ENCODE measurements around a stretch of chr22.

GRCh38 chr22:48098673-48099428 lies 390.5 kb upstream of the TAFA5 start:
- RRBS, result 20% methylated on average over 1 of the region's 16 CpGs

GRCh38 chr22:48277054-48277519 lies 212.3 kb upstream of the TAFA5 start:
- RRBS, result no CpG with 5 or more reads among the region's 12 CpGs

DNA sequence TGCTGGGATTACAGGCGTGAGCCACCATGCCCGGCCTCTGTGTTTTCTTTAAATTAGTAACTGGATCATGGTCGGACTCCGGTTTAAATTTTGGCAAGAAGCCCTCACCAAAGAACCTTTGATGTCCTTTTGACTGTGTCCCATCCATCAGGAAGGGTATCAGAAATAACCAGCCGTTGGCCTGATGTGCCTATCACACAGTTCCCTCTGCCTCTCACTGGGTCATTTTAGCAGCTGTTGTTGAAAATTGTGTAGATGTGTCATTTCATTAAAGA lies 89.1 kb upstream of the TAFA5 start:
- RRBS, result no CpG with 5 or more reads among the region's 5 CpGs

- RRBS, result no CpG with 5 or more reads among the region's 15 CpGs
Measured at GRCh38 chr22:48477343-48477860, 12.0 kb upstream of the TAFA5 start.

GRCh38 chr22:48576444-48577344 lies 87.3 kb downstream of the TAFA5 start:
- RRBS, result 2% methylated on average over 56 of the region's 98 CpGs

GRCh38 chr22:48834481-48834764 lies 345.1 kb downstream of the TAFA5 start:
- RRBS, result no CpG with 5 or more reads among the region's 4 CpGs

GRCh38 chr22:49066881-49067080 lies 577.4 kb downstream of the TAFA5 start:
- RRBS, result no CpG with 5 or more reads among the region's 4 CpGs

- RRBS, result no CpG with 5 or more reads among the region's 13 CpGs
Measured at GRCh38 chr22:49209670-49210231, 617.9 kb downstream of the BRD1 start.

DNA sequence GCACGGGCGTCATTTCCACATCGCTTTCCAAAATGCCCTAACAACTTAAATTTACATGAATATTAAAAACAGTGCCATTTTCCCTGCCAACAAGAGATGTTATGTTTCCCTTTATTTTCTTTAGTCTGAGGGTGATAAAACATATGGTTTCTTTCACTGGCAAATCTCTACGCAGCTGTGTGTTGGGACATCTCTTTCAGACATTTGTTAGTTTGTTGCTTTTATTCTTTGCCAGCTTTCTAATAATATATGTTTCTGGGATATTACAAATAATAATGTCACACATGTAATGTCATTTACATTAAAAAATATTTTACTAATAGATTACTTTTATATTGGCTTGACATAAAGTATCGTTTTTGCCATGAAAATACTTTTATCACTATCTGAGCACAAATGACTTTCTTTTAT lies 356.5 kb downstream of the BRD1 start:
- RRBS, result no CpG with 5 or more reads among the region's 5 CpGs

- RRBS, result no CpG with 5 or more reads among the region's 38 CpGs
Measured at GRCh38 chr22:49481269-49482290, 346.1 kb downstream of the BRD1 start.

GRCh38 chr22:49575370-49575821 lies 252.3 kb downstream of the BRD1 start:
- RRBS, result 72% methylated on average over 9 of the region's 22 CpGs

- RRBS, result 2% methylated on average over 4 of the region's 25 CpGs
Measured at GRCh38 chr22:49670924-49671387, 156.7 kb downstream of the BRD1 start.

- RRBS, result 47% methylated on average over 1 of the region's 15 CpGs
Measured at GRCh38 chr22:49678180-49678640, 149.5 kb downstream of the BRD1 start.

GRCh38 chr22:49773847-49774363 lies 53.8 kb downstream of the BRD1 start:
- RRBS, result 93% methylated on average over 5 of the region's 27 CpGs

DNA sequence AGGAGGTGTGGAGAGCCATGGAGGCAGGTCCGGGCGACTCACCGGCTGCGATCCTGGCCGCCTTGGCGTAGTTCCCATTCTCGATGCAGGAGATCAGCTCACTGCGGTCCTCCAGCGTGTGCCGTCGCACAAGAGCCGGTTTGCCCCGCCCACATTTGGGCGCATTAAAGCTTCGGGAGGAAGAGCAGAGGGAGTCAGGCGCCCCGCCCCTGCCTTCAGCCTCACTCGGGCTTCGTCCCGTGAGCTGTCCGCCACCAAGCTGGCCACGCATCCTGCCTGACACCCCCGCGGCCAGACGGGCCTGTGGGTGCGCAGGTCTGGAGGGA lies 50.7 kb downstream of the BRD1 start:
- RRBS, result 96% methylated on average over 5 of the region's 26 CpGs

DNA sequence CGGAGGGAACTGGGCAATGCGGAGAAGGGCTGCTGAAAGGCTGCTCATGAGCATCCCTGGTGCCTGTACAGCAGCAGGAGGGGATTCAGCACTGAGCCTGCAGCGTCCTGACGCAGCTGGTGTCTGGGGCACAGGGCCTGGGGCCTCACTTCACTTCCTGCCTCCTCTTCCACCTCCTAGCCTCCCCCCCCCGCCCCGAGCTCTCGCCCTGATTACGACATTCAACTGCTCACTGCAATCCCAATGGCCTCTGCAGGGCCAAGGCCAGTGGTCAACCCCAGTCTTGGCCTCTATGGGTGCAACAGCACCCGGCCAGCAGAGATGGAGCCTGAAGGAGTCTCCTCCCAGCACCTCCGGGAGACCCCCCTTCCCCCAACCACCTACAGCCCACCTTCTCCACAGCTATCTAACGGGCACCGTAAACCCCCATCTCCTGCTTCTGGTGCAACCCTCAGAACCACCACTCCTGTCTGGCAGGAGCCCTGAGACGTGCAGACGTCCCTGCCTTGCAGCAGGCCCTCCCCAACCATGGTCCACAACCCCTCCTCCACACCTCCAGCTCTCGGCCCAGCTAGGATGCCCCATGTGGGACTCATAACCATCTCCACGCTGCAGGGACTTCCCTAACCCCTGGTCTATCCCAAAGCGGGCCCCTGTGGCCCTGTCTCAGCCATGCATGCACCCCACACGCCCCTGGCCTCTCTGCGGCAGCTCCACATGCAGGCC lies 38.2 kb downstream of the BRD1 start:
- RRBS, result 0% methylated on average over 1 of the region's 19 CpGs

GRCh38 chr22:49823014-49823656 lies 4.5 kb downstream of the BRD1 start:
- RRBS, result no CpG with 5 or more reads among the region's 34 CpGs

DNA sequence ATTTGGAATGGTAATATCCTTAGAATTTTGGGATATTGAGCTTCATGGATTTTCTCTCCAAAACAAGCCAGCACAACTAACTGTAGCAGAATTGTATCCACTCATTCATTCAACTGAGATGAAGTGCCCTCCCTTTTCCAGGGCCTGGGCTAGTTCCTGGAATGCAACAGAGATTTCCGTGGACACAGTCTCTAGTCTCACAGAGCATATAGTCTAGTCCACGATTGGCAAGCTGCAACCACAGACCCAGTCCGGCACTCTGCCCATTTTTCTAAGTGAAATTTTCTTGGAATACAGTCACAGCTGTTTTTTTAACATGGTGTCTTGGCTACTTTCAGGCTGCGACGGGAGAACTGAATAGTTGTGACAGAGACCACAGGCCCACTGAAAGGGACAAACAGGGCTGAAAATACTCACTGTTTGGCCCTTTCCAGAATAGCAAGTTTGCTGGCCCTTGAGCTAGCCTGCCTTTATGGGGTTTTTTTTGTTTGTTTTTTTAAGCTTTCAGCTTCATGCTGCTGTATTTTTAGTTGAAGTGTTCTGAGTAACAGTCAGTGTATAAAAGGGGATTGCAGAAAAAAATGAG lies 29.2 kb downstream of the ALG12 start:
- RRBS, result no CpG with 5 or more reads among the region's 5 CpGs

GRCh38 chr22:49925349-49926420 lies 7.3 kb downstream of the CRELD2 start:
- RRBS, result no CpG with 5 or more reads among the region's 39 CpGs

- RRBS, result no CpG with 5 or more reads among the region's 27 CpGs
Measured at GRCh38 chr22:49926883-49927581, 8.6 kb downstream of the CRELD2 start.

Data from skeletal muscle cell (primary cell).